ENCODE measurements around the genes KIN and TAF3.

DNA sequence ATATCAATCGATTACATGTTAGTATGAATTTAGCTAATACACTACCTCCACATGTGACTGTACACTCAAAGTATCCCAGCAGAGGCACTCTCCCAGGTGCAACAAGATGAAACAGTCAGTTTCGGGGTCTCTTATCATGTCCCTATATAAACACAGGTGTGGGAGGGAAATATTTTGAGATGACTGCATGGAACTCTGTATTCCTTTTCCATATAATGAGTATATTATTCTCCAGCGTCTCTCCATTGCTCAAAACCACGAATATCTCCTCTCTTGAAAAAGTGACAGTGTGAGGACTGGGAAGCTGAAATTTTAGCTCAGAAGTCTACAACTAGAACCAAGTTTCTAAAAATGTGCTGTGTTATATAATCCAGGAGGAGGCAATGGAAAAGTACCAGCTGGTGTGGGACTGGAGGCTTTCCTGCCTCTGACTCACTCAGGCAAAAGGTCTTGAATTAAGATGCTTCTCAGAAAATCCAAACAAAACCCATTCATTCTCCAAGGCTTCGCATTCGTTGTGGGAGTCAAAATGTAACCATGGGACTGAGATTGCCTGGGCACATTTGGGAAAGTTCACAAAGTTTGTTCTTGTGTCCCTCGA, 180.2 kb downstream of the PFKFB3 start:
- PRO-cap, result no peak
- RRBS, 2 experiments, result no CpG with 5 or more reads among the region's 7 CpGs

- PRO-cap, result no peak
- RRBS, 2 experiments, result no CpG with 5 or more reads among the region's 9 CpGs
These were observed 289.7 kb downstream of the SFMBT2 start for GRCh38 chr10:7121050-7121547.

- PRO-cap, result no peak
- RRBS, 2 experiments, result no CpG with 5 or more reads among the region's 12 CpGs
These were observed 158.7 kb downstream of the SFMBT2 start for GRCh38 chr10:7251944-7252629.

- PRO-cap, result no peak
- RRBS, 2 experiments, result no CpG with 5 or more reads among the region's 13 CpGs
These were observed 146.5 kb downstream of the SFMBT2 start for GRCh38 chr10:7264066-7264960.

DNA sequence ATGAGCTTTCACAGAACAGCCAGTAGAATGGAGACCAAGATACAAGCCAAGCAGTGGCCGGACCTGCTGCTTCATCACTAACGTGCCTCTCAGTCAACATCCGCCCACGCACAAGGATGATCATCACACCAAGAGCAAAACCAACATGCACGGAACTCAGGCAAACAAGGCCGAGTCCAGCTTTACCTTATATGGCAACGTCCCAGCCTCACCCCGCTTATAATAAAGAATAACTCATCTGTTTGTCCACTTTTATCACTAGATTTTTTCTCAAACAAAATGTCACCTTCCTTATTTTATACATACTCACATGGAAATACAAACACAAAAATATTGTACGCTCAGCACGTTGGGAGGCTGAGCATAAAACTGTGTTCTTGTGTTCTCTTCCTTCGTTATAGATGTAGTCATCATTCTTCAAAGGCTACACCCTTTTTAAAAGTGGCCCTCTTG, 122.7 kb downstream of the SFMBT2 start:
- PRO-cap, result no peak
- RRBS, 2 experiments, result no CpG with 5 or more reads among the region's 11 CpGs

DNA sequence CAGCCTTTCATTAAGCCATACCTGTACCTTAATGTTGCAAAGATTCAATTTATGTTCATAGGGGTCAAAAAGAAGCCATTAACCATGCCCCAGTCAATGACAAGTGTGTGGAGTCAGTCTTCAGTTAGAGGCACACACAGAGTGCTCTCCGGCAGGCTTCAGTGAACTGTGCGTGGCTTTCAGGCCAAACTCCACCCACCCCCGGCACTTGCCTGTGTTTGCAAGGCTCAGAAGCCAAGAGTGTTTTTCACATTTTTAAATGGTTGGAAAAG, 104.8 kb downstream of the SFMBT2 start:
- PRO-cap, result no peak
- RRBS, 2 experiments, result 58 to 72% methylated on average over 3 of the region's 3 CpGs

- PRO-cap, result no peak
- RRBS, 2 experiments, result 98% methylated on average over 3 of the region's 17 CpGs; no CpG with 5 or more reads in 1 of the 2 experiments
These were observed 60.8 kb downstream of the SFMBT2 start for GRCh38 chr10:7349888-7350576.

DNA sequence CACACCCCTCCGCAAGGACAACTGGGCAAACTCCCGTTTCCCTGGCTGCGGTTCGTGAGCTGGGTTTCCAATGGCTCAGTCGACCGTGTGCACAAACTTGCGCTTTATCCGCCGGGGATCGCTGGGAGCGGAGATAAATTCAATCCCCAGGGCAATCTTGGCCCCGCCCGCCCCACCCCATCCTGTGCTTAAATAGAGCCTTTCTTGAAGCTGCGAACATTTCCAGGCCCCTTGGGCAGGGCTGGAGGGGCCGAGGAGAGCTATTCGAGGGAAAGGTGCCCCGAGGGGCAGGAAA, 494 bp upstream of the SFMBT2 start:
- PRO-cap, result no peak
- RRBS, 2 experiments, result no CpG with 5 or more reads among the region's 17 CpGs

DNA sequence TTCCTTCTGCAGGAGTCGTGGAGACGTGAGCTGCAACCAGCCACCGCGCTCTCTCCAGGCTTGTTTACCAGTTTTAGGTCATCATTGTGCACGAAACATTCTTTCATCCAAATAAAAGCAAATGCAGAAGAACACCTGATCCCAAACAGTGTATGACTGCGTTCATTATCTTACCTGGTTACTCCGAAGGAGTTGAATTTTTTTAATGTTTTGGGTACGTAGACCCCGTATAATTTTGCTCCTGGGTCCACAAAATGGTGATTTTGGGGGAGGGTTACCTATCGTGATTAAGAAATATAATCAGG, 2.4 kb upstream of the SFMBT2 start:
- PRO-cap, result no peak
- RRBS, 2 experiments, result no CpG with 5 or more reads among the region's 10 CpGs

DNA sequence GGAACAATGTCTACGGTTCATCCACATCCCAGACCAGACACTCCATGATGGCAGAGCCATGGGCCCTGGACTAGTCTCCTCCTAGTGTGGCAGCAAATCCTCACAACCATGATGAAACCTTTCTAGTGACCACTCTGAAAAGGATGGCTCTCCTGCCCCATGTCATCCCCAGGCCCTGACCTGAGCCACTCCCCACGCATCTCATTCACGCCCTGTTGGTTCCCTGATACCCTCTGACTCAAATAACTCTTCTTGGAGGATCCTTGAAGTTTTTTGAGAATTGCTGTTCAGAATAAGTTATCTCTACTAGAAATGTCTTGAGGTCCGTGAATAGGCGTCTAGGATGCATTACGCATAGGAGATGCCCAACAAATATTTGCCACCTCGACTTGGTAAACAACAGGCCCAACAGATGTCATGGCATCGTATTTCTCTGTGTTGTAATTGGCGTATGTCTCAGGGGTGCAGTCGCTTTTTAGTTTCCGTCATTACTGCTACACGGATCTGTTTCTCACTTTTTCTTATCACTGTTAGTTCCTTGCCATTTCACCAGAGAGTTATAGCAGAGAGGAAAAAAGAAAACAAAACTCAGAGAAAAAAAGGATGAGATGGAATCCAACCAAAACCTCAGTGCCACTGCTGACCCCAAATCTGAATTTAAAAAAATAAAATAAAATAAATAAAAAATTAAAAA, 72.9 kb upstream of the SFMBT2 start:
- PRO-cap, result no peak
- RRBS, 2 experiments, result no CpG with 5 or more reads among the region's 12 CpGs

DNA sequence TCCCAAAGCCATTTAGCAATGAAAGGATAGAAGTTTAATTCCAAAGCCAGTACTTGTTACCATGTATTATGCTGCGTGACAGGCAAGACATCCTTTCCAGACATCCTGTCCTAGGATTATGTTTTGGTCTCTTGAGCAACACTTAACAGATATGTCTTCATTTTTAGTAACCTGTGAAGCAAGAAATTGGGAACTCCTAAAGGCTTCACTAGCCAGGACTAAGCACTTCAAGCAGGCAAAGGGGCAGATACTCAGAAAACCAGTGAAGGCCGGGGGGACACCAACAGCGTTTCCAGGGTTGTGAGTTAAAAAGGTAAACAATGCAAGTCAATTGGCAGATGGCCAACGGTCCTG, 77.5 kb upstream of the SFMBT2 start:
- PRO-cap, result no peak
- RRBS, 2 experiments, result no CpG with 5 or more reads among the region's 4 CpGs

- PRO-cap, result no peak
- RRBS, 2 experiments, result no CpG with 5 or more reads among the region's 5 CpGs
These were observed 101.5 kb upstream of the SFMBT2 start for GRCh38 chr10:7512370-7512747.

- PRO-cap, result bidirectional peak, plus-strand start at chr10:7788177, minus-strand start at chr10:7787993
- RRBS, 2 experiments, result under 1 to 3% methylated on average over 15 of the region's 57 CpGs
These were observed at the start of gene KIN for GRCh38 chr10:7787416-7788274. TSS of gene KIN (minus strand) at chr10:7787993.

DNA sequence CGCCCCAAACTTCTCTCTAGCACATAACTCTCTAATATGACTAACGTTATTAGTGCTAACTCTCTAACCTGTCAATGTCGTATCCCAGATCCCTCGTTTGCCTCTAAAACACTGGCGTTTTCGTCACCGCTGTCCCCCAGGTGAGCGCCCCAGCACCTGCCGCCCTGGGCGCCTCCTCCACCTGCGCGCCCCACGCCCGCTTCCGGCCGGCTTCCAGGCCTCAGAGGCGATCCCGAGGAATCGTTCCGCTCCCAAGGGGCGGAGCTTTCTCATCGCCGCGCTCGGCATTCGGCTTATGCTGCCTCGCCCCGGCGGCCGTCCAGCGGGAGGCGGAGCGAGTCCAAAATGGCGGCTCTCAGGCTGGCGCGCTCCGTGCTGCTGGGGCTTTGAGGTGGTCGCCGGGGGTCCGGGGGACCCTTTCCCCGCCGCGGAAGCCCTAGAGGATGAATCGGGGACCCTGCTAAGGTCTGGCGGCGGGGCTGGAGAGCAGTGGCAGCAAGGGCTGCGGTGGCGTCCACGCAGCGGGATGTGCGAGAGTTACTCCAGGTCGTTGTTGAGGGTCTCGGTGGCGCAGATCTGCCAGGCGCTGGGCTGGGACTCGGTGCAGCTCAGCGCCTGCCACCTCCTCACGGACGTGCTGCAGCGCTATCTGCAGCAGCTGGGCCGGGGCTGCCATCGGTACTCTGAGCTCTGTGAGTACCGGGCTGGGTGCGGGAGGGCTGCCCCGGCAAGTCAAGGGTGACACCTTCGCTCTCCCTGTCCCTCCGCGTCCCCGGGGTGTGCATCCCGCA, at the start of gene TAF3:
Gene TAF3 (plus strand): TSS at position 322 of the 791 bp plus-strand sequence.
- PRO-cap, result no peak
- RRBS, 2 experiments, result 2% methylated on average over 13 to 27 of the region's 70 CpGs

- PRO-cap, result no peak
- RRBS, 2 experiments, result no CpG with 5 or more reads among the region's 3 CpGs
These were observed 61.7 kb downstream of the TAF3 start for GRCh38 chr10:7879795-7880518.

- PRO-cap, result no peak
- RRBS, 2 experiments, result 1 to 2% methylated on average over 18 to 23 of the region's 52 CpGs
These were observed 5.0 kb upstream of the GATA3 start for GRCh38 chr10:8049420-8049992.

DNA sequence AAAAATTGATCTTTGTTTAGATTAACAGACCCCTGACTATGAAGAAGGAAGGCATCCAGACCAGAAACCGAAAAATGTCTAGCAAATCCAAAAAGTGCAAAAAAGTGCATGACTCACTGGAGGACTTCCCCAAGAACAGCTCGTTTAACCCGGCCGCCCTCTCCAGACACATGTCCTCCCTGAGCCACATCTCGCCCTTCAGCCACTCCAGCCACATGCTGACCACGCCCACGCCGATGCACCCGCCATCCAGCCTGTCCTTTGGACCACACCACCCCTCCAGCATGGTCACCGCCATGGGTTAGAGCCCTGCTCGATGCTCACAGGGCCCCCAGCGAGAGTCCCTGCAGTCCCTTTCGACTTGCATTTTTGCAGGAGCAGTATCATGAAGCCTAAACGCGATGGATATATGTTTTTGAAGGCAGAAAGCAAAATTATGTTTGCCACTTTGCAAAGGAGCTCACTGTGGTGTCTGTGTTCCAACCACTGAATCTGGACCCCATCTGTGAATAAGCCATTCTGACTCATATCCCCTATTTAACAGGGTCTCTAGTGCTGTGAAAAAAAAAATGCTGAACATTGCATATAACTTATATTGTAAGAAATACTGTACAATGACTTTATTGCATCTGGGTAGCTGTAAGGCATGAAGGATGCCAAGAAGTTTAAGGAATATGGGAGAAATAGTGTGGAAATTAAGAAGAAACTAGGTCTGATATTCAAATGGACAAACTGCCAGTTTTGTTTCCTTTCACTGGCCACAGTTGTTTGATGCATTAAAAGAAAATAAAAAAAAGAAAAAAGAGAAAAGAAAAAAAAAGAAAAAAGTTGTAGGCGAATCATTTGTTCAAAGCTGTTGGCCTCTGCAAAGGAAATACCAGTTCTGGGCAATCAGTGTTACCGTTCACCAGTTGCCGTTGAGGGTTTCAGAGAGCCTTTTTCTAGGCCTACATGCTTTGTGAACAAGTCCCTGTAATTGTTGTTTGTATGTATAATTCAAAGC, 19.5 kb downstream of the GATA3 start:
- PRO-cap, result no peak
- RRBS, 2 experiments, result no CpG with 5 or more reads among the region's 18 CpGs

- PRO-cap, result no peak
- RRBS, 2 experiments, result no CpG with 5 or more reads among the region's 10 CpGs
These were observed 82.8 kb downstream of the GATA3 start for GRCh38 chr10:8137099-8137781.

GRCh38 chr10:8183229-8183832, 128.8 kb downstream of the GATA3 start:
- PRO-cap, result no peak
- RRBS, 2 experiments, result no CpG with 5 or more reads among the region's 5 CpGs

- PRO-cap, result no peak
- RRBS, 2 experiments, result no CpG with 5 or more reads among the region's 9 CpGs
These were observed 315.2 kb downstream of the GATA3 start for GRCh38 chr10:8369573-8370204.